ENCODE data around the genes CIB4, DPYSL5 and MAPRE3.

DNA sequence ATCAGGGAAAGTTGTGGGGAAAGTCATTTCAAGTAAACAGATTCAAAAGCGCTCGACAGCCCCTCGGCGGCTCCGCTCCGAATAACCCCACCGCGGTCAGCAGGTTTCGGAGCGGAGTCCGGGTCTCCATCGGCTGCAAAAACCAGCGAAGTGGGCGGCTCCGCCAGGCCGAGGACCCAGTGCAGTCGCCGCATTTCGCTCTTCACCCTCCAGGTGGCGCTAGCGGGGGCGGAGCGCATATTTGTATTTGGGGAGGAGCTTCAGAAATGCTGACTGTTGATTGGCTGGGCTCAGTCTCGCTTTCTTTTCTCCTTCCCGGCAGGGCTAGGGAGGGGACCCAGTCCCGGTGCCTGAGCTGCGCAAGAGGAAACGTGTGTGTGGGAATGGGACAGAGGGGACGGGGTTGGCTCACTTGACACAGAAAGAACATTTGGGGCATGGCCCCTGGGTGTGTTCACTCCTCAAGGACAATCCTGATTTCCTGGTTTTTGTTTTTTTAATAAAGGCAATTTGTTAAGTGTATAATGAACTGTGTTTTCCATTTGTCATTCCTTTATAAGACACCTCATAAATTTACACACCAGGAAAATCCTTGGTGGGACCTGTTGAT, 20.3 kb upstream of the DNMT3A start:
- PRO-cap, 2 experiments = peak in 2 of 2 experiments; most common plus-strand start position 336 of the sequence (in 1); most common minus-strand start position 144 of the sequence (in 2)

GRCh38 chr2:25673688-25674330, 432 bp upstream of the DTNB start:
- PRO-cap, 2 experiments = peak in 2 of 2 experiments; most common plus-strand start chr2:25673750 (in 2)

- PRO-cap, 2 experiments = no peak in any of the 2 experiments
These were observed 83.8 kb downstream of the ASXL2 start for GRCh38 chr2:25794405-25794908.

- PRO-cap, 2 experiments = no peak in any of the 2 experiments
These were observed 67.9 kb downstream of the ASXL2 start for GRCh38 chr2:25810121-25810984.

DNA sequence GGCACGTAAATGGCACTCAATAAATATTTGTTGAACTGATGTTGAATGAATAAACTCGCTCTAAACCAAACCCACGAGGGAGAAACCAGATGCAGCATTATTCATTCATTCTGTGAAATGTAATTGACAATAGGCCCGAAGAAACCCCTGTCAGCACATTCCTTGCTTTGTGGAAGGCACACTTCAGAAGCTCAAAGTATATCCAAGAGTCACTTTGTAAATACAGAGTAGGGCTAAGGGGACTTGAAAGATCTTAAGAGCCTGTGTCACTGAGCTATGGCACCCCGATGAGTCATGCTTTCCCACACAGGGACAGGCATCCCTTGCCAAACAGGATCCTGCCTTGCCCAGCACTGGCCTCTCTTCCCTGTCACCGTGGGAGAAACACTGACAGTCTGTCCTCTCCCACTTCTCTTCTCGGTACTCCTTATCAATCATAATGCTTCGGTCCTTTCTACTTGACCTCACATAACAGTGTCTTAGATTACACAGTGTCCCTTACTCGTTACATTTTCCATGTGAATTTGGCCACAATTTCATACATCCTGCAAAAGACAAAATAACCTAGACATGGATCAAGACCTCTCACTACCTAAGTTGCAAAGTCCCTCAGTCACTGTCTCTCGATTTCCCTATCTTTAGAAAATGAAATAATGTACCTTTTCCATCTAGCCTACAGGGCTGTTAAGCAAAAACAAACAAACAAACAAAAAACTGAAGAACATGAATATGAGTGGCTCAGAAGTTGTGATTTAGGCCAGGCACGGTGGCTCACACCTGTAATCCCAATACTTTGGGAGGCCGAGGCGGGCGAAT, 21.3 kb upstream of the RAB10 start:
- PRO-cap, 2 experiments = no peak in any of the 2 experiments

GRCh38 chr2:26057007-26057878, 23.4 kb downstream of the RAB10 start:
- PRO-cap, 2 experiments = no peak in any of the 2 experiments

DNA sequence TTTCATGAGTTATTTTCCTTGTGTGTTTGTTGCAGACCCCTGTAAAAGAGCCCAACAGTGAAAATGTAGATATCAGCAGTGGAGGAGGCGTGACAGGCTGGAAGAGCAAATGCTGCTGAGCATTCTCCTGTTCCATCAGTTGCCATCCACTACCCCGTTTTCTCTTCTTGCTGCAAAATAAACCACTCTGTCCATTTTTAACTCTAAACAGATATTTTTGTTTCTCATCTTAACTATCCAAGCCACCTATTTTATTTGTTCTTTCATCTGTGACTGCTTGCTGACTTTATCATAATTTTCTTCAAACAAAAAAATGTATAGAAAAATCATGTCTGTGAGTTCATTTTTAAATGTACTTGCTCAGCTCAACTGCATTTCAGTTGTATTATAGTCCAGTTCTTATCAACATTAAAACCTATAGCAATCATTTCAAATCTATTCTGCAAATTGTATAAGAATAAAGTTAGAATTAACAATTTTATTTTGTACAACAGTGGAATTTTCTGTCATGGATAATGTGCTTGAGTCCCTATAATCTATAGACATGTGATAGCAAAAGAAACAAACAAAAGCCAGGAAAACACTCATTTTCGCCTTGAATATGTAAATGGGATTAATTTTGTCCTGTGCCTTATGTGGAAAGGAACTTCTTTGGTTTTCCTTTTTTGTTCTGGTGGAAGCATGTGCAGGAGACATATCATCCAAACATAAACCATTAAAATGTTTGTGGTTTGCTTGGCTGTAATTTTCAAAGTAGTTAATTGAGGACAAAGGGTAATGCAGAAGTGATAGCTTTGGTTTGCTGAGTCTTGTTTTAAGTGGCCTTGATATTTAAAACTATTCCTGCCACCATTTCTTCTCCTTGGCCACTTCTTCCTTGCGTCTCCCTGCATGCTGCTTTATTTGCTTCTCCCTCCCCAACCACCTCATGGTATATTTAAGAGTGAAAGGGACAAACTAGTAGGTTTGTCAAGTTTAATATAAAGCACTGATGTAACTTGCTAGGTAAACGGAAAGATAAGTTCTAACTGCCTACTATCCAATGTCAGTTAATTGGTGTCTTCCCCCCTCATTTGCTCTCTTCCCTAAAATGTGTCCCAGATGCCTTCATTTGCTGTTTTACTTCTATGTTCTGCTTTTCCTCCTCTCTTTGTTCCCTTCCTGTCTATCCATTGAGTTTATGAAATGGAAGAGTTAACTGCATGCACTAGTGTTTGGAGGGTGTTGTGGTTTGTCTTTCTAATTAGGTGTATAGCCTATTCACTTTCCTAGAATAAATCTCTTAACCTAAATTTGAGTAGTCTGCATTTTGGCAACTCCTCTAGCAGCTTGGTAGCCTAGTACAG, 37.5 kb upstream of the GAREM2 start:
- PRO-cap, 2 experiments = no peak in any of the 2 experiments

- PRO-cap, 2 experiments = no peak in any of the 2 experiments
These were observed 16.5 kb downstream of the GAREM2 start for GRCh38 chr2:26189412-26189782.

- PRO-cap, 2 experiments = peak in 1 of 2 experiments; most common minus-strand start chr2:26246002 (in 1)
These were observed 1.1 kb downstream of the HADHB start for GRCh38 chr2:26245685-26246397.

DNA sequence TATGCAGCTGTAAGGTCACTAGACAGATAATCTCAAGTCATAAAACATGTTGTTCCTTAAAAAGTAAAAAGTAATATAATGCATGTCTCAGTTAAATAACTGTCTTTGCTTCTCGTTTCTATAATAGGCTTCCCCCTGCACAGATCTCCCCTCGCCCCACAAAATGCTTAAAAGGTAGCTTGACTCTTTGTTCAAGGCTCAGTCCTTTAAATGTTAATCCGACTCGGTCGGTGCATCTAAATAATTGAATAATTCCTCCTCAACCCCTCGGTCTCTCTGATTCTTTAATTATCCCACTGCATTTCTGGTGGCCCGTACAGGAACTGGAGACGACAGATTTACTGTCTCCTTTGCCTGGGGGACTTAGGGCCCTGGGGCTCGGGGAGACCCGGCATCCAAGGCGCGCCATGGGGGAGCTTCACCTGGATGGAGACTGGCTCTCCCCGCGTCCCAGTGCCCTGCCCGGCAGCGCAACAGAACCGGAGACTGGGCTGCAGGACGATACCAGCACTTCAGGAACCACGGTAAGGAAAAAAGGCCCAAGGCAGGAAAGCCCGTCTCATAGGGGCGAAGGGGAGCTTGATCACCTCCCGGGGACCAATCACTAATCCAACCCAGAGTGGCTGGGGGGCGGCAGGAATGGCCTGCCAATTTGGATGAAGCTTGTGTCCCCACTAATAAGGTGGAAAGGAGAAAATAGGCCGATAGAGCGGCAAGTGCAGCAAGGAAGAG, 47.7 kb upstream of the SELENOI start:
- PRO-cap, 2 experiments = no peak in any of the 2 experiments

GRCh38 chr2:26381690-26382484, 19.8 kb upstream of the DRC1 start:
- PRO-cap, 2 experiments = no peak in any of the 2 experiments

DNA sequence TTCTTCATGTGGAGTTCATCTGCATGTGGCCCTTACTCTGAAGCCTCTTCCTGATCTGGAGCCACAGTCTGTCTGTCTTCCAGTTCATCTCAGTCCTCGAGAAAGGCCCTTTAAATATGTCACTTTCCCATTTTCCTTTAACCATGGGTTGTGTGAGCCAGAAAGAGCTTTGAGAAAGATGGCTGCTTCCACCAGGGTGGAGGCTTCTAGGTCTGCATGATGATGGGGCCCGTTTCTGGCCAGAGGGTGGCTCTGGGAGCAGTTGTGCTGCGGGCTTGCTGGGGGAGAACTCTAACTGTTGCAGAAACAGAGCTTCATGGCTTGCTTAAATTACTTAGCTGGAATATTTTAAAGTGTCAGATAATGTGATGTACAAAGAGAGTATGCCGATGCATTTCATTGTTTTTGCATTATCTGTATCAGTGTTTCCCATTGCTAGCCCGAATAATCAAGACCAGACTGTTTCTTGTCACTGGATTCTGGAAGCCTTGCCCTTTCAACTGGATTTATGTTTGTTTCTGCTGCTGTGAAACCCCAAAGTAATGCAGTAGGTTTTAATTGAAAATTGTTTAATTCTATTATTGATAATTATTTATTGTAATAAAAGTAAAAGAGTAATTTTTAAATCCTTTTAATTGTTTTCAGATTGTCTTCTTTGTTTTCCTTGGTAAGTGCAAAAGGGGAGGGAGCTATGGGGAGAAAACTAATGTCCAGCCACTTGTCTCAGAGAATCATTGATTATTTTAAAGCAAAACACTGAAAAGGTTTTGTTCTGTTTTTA, 6.3 kb upstream of the DRC1 start:
- PRO-cap, 2 experiments = no peak in any of the 2 experiments

DNA sequence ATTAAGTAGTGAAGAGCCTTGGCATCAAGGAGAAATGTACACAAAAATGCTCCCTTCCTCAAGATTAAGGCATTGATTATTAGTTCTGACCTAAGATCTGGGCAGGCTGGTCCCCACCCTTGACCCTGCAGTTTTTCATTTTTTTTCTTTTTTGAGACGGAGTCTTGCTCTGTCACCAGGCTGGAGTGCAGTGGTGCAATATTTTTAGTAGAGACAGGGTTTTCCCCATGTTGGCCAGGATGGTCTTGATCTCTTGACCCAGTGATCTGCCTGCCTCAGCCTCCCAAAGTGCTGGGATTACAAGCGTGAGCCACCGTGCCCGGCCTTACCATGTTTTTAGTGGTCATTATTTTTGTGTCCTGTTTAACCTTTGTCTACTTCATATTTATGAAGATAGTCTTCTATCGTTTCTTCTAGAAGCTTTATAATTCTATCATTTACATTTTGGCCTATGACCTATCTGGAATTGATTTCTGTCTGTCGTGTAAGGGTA, 14.4 kb downstream of the DRC1 start:
- PRO-cap, 2 experiments = no peak in any of the 2 experiments

- PRO-cap, 2 experiments = no peak in any of the 2 experiments
These were observed 21.6 kb downstream of the DRC1 start for GRCh38 chr2:26423416-26423686.

DNA sequence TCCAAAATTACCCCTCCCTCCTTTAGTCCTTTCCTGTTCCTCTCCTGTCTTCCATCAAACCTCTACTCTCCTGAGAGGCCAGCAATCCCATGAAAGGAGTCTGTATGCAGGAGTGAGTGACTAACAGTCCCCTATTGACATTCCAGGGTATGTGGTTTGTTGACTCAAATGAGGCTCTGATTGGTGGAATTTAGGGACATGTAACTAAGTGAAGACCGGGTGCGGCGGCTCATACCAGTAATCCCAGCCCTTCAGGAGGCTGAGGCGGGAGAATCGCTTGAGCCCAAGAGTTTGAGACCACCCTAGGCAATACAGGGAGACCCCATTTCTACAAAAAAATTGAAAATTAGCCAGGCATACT, 10.2 kb downstream of the CIB4 start:
- PRO-cap, 2 experiments = no peak in any of the 2 experiments

DNA sequence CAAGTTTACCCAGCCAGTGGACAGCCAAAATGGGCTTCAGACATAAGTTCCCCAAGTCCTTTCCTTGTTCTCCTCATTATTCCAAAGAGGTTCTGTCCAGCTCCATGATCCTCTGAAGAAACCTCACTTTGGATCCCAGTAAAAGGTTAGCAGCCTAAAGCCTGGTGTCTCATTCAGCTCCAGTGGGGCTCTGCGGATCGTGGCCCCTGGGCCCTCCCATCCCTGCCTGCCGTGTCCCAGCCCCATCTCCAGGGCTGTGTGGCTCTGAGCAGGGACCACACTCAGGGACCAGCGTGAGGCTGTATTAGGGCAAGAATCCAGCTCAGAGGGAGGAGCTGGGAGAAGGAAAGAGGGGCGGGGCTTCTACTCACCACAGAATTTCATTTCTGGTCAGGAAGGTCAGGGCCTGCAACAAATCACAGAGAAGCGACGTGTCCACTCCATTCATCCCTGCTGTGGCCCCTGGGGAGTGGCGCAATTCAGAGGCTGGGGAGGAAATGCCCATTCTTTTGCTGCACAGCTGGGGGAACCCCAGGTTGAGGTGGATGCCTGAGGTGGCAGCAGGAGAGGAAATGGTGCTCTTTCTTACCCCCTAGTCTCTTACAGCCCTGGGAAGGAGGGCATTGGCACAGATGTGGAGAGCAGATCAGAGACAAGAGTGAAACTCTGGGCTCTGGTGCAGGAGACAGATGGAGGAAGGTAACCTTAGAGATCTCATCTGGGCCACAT, 840 bp downstream of the CIB4 start:
- PRO-cap, 2 experiments = no peak in any of the 2 experiments

GRCh38 chr2:26641242-26641711, at the start of gene CIB4:
Gene CIB4 (minus strand): TSS chr2:26641366.
- PRO-cap, 2 experiments = no peak in any of the 2 experiments

GRCh38 chr2:26847273-26848303, at the start of gene DPYSL5:
Gene DPYSL5 (plus strand): TSS chr2:26848132.
- PRO-cap, 2 experiments = no peak in any of the 2 experiments

DNA sequence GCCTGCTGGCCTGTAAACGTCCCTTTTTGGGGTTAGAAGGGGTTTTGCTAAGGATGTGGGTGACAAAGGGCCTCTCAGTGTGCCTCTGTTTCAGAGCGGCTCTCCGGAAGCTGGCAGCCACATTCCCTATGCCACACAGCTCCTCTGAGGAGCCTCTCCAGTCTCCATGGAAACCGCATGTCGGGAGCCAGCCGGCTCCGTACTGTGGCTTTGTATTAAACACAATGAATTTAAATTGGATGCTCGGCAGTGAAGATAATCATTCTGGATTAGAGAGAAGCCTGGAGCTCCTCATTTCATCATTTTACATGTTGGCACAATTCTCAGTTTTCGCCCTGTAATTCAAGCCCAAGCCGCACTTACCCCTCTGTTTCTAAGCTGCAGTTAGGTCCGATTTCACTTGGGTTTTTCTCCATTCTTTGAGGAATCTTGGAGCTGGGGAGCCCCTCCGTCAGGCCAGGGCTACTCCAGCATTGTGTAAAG, 57.9 kb upstream of the MAPRE3 start:
- PRO-cap, 2 experiments = no peak in any of the 2 experiments

DNA sequence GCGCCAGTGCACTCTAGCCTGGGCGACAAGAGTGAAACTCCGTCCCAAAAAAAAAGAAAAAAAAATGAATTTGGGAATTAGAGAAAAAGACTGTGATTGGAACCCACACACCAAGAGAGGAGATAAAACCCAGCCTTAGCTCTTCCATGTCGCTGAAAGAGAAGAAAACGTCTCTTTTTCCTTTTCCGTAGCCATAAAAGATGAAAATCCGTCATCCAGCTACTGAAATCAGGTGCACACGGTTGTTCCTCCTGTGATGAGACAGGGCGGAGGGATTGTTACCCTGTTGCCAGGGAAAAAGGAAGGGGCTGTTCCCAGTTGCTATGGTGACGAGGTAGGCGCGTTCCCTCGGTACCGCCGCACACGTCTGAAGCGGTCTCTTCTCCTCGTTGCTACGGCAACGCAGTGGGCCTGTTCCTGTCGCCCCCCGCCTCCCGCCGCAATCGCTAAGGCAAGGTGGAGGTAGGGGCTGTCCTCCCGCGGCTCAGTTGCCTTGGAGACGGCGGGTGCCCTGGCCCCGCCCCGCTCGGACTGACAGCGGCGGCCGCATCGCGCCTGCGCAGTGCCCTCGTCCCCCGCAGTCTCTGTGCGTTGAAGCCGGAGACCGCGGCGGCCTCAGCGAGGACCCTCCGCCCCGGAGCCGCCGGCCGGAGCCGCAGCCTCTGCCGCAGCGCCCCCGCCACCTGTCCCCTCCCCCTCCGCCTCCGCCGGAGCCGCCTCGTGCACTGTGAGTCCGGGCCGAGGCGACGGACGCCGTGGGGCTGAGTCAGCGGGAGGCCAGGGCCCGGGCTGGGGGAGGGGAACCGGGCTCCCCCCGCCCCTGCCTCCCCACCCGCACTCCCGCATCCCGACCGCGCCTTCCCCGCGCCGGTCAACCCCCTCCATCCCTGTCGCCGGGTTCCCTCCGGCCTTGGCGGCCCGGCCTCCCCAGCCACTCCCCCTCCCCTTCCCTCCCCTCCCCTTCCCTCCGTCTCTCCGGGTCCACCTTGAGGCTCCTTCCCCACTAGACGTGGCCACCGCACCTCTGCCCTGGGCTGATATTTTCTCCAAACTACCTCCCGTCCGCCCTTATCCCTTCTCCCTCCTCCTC, at the start of gene MAPRE3:
MAPRE3 (plus strand) TSS at position 562 of the 1,090 bp plus-strand sequence.
- PRO-cap, 2 experiments = peak in 2 of 2 experiments; most common plus-strand start position 562 of the sequence (in 2)

Data from heart right ventricle (tissue), 2 donors.